Keratinocyte (primary cell): ENCODE measurements around a stretch of chr1.

DNA sequence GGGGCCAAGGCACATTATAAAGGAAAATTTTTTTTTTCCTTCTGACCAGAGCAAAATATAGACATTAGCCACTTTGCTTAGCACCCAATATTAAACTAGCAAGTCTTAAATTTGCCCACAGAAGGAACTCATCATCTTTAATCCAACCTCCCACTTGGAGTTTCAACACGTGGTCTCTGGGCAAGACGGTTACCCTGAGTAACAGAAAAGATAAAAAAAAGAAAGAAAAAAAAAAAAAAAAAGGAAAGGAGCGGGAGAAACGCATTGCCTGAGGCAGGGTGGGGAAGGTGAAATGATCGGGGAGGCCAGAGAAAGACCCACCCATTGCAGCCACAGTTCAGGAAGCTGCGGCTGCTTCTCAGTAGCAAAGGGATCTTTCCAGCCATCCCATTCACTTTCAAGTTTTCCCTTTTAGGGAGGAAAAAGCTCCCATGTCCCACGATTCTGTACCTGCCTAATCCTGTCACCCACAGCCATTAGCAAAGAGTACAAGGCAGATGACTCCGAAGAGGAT lies 32.0 kb upstream of the OTUD3 start:
CAGE:
- cytosol, long polyA minus RNA = no peak
- cytosol, long polyA plus RNA = no peak
- long polyA plus RNA = no peak
- nucleus, long polyA minus RNA = no peak
- nucleus, long polyA plus RNA = no peak

GRCh38 chr1:19980260-19980840 lies 932 bp upstream of the PLA2G2A start:
CAGE:
- cytosol, long polyA minus RNA = no peak
- cytosol, long polyA plus RNA = no peak
- long polyA plus RNA = no peak
- nucleus, long polyA minus RNA = no peak
- nucleus, long polyA plus RNA = no peak

CAGE:
- cytosol, long polyA minus RNA = no peak
- cytosol, long polyA plus RNA = no peak
- long polyA plus RNA = no peak
- nucleus, long polyA minus RNA = no peak
- nucleus, long polyA plus RNA = no peak
Observed at GRCh38 chr1:20124109-20124403, 4.7 kb upstream of the PLA2G2D start.

DNA sequence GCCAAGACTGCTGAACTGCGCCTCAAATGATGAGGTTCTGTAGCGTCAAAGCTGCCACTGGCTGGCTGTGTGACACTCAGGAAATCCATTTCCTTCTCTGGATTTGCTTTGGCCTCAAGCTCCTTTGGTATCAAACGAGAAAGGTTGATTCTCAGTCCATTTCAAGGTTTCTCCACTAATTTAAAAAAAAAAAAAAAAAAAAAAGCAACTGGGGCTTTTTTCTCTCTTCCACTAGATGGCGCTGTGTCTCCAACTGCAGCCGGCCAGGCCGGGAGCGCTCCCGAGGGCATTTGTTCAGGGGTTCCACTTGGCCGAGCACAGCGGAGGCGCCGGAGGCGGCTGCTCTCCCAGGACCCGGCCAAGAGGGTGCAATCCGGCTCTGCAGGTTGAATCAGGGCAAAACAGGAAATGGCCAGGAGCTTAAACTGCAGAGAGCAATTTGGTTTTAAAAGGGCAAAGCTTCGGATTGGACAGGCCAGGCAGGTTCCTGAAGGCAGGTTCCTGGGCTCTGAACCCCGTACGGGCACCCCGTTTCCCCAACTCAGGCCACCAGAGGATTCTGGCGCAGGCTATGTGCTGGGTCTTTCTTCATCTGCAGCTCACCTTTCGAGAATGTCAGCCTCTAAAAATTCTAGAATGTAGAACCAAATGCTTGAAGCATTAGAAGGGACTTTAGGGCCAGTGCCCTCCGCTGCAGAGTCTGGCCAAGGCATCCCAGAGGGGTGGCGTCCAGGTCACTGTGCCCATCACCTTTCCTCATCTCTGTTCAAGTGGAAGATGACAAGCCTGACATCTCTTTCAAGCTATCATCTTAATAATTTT lies 26.7 kb upstream of the PLA2G2C start:
CAGE:
- cytosol, long polyA minus RNA = no peak
- cytosol, long polyA plus RNA = no peak
- long polyA plus RNA = no peak
- nucleus, long polyA minus RNA = no peak
- nucleus, long polyA plus RNA = no peak

DNA sequence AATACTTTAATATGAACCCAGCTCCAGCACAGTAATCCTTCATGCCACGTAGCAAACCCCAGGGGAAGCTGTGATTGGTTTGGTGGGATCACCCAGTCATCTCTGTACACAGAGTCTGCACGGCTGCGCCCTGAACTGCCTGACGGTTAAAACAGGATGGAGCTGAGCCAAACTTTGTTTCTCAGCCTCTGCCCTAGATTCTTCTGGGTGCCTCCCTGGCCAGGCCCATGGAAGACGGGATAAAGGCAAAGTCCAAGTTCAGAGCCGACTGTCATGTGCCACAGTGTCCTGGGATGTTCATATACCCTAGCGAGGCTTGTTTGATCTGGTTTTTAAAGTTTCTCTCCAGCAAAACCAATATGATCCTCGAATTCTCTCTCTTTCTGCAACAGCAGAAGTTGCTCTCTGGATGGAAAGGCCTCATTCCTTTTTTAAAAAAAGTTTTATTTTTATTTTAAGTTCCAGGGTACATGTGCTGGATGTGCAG lies 40.0 kb upstream of the VWA5B1 start:
CAGE:
- cytosol, long polyA minus RNA = no peak
- cytosol, long polyA plus RNA = no peak
- long polyA plus RNA = no peak
- nucleus, long polyA minus RNA = no peak
- nucleus, long polyA plus RNA = no peak

DNA sequence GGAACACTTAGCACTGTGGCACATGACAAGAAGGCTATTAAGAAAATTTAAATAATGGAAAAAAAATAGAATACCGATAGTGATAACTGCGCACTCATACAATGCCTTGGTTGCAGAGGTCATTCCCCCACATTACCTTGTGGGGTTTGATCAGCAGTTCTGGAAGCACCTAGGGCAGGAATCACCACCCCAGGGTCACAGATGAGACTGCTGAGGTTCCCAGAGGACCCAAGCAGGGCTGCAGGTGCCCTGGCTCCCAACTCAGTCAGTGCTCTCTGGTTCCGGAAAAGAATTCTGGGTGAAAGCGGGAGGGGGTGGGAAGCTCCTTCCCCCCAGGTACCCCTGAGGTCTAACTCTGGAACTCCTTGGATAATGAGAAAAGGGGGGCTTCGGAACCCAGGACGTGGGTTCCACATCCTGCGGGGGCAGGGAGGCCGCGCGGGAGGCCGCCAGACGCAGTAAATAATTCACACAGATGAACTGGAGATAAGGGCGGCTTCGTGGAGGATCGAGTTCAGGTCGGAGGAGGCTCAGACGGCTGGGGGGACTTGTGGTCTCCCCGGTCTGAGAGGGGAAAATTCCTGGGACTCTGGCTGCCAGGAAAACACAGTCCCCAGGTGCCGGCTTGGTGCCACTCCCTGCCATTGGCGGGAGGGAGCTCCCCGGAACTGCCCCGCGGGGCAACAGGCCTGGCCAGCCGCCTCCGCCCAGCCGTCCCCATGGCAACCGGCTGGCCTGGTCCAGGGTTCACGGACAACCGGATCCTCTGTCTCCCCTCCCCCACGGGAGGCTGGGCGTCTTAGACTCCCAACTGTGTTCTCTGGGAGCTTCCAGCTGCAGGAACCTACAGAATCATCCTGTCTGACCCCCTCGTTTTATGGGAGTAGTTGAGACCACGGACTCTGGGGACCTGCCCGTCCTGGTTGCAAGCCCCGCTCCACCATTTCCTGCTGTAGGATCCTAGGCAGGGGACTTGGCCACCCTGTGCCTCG lies 9.8 kb downstream of the CAMK2N1 start:
CAGE:
- cytosol, long polyA minus RNA = no peak
- cytosol, long polyA plus RNA = no peak
- long polyA plus RNA = no peak
- nucleus, long polyA minus RNA = no peak
- nucleus, long polyA plus RNA = no peak

DNA sequence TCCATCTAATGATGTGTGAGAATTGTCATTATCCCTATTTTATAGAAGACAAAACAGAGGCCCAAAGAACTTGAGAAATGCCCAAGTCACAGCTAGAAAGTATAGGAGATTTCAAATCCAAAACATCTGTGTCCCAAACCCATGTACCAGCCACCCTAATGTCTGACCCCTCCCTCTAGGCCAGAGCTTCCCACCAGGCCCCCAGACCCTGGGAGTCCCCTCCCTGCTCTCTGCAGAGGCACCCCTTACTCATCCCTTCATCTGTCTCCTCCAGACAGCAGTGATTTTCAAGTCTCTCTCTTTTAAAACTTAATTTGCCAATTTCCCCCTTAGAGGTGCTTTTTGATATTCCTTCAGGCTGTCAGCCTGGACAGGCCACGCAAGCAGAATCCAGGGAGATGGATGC lies 6.3 kb downstream of the CAMK2N1 start:
CAGE:
- cytosol, long polyA minus RNA = no peak
- cytosol, long polyA plus RNA = no peak
- long polyA plus RNA = no peak
- nucleus, long polyA minus RNA = no peak
- nucleus, long polyA plus RNA = no peak

DNA sequence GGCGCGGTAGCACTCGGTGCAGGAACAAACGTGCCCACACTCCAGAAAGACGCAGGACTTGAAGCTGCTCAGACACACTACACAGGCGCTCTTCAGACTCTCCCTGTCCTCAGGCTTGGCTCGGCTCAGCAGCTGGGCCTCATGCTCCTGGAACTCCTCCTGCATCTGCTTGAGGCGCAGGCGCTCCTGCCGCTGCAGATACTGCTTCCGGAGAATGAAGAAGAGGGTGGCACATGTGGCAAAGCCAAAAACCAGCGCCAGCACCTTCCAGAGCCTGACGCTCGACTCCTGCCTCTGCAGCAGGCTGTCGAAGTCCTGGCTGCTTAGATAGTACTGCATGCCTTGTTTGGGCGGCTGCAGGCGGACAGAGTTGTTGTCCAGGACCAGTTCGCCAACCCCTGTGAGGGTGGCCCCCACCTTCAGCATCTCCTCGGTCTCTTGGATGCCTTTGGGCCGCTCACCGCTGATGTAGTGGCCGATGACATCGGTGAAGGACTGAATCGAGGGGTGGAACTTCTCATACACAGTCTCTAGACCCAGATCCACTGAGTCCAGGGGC lies 7.1 kb downstream of the MUL1 start:
CAGE:
- cytosol, long polyA minus RNA = no peak
- cytosol, long polyA plus RNA = no peak
- long polyA plus RNA = no peak
- nucleus, long polyA minus RNA = no peak
- nucleus, long polyA plus RNA = no peak

CAGE:
- cytosol, long polyA minus RNA = no peak
- cytosol, long polyA plus RNA = no peak
- long polyA plus RNA = no peak
- nucleus, long polyA minus RNA = no peak
- nucleus, long polyA plus RNA = no peak
Observed at GRCh38 chr1:20606334-20606748, 17.4 kb downstream of the CDA start.

GRCh38 chr1:20658547-20658933 lies 2.6 kb downstream of the DDOST start:
CAGE:
- cytosol, long polyA minus RNA = no peak
- cytosol, long polyA plus RNA = no peak
- long polyA plus RNA = no peak
- nucleus, long polyA minus RNA = no peak
- nucleus, long polyA plus RNA = no peak

CAGE:
- cytosol, long polyA minus RNA = no peak
- cytosol, long polyA plus RNA = no peak
- long polyA plus RNA = no peak
- nucleus, long polyA minus RNA = no peak
- nucleus, long polyA plus RNA = no peak
Observed at GRCh38 chr1:20785579-20785852, 1.6 kb downstream of the HP1BP3 start.

DNA sequence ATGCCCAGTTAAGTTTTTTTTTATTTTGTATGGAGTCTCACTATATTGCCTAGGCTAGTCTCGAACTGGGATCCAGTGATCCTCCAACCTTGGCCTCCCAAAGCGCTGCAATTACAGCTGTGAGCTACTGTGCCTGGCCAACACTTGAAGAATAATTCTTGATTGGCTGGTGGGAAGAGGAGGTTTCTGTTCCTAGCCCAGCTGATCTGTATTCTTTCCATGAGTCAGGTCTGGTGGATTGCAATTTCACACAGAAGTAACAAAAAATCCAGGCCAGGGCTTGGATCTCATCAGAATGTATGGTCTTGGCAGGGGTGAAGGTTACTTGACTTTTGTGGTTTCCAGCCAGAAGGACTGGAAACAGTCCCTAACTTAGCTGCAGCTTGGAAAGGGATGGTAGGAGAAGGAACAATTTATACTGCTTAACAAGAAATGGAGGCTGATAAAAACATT lies 5.1 kb upstream of the HP1BP3 start:
CAGE:
- cytosol, long polyA minus RNA = no peak
- cytosol, long polyA plus RNA = no peak
- long polyA plus RNA = no peak
- nucleus, long polyA minus RNA = no peak
- nucleus, long polyA plus RNA = no peak

GRCh38 chr1:20870354-20871117 lies 83.4 kb upstream of the HP1BP3 start:
CAGE:
- cytosol, long polyA minus RNA = no peak
- cytosol, long polyA plus RNA = no peak
- long polyA plus RNA = no peak
- nucleus, long polyA minus RNA = no peak
- nucleus, long polyA plus RNA = no peak

DNA sequence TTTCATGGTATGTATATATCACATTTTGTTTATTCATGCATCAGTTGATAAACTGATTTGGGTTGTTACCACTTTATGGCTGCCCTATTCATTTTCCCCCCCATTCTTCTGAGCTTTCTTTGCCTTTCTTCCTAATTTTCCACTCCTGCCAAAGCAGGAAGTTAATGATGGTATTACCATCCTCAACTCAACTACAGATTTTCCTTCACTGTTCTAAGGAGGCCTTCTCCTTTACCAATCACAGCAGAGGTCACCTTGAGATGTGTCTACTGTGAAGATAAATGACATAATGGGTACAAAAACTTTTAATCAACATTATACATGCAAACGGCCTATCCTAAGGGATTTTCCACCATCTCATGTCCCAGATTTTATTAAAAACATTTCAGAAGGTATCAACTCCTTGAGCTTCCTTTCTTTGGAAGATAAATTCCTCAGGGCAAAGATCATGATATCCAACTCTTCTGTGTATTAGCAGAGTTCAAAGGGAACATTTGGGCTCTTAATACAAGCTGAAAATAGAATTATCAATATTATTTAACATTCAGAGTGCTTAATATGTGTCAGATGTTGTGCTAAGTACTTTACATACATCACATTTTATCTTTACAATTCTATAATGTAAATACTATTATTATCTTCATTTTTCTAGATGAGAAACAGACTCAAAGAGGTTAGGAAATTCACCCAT lies 142.1 kb upstream of the HP1BP3 start:
CAGE:
- cytosol, long polyA minus RNA = no peak
- cytosol, long polyA plus RNA = no peak
- long polyA plus RNA = no peak
- nucleus, long polyA minus RNA = no peak
- nucleus, long polyA plus RNA = no peak

GRCh38 chr1:20941218-20942559 lies 154.6 kb upstream of the HP1BP3 start:
CAGE:
- cytosol, long polyA minus RNA = no peak
- cytosol, long polyA plus RNA = no peak
- long polyA plus RNA = no peak
- nucleus, long polyA minus RNA = start-site peak on the plus strand at chr1:20941493-20941601, 16 reads; start-site peak on the minus strand at chr1:20941535-20941631, 82 reads; start-site peak on the minus strand at chr1:20941840-20941908, 58 reads; start-site peak on the minus strand at chr1:20941989-20942003, 22 reads; start-site peak on the plus strand at chr1:20942194-20942241, 61 reads; start-site peak on the minus strand at chr1:20942302-20942327, 31 reads
- nucleus, long polyA plus RNA = no peak

GRCh38 chr1:20950733-20951276 lies 163.7 kb upstream of the HP1BP3 start:
CAGE:
- cytosol, long polyA minus RNA = no peak
- cytosol, long polyA plus RNA = no peak
- long polyA plus RNA = no peak
- nucleus, long polyA minus RNA = no peak
- nucleus, long polyA plus RNA = no peak

DNA sequence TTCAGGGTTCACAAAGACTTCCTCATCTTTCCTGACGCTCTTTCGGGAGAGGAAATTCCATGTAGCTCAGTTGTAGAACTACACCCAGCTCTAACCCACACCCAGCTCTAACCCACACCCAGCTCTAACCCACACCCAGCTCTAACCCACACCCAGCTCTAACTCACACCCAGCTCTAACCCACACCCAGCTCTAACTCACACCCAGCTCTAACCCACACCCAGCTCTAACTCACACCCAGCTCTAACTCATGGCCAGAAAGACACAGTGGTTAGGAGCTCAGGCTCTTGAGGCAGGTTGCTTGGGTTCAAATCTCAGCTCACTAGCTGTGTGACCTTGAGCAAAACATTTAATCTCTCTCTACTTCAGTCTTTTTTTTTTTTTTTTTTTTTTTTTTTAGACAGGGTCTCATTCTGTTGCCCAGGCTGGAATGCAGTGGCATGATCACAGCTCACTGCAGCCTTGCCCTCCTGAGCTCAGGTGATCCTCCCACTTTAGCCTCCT lies 14.2 kb upstream of the EIF4G3 start:
CAGE:
- cytosol, long polyA minus RNA = no peak
- cytosol, long polyA plus RNA = no peak
- long polyA plus RNA = no peak
- nucleus, long polyA minus RNA = no peak
- nucleus, long polyA plus RNA = no peak

CAGE:
- cytosol, long polyA minus RNA = no peak
- cytosol, long polyA plus RNA = no peak
- long polyA plus RNA = no peak
- nucleus, long polyA minus RNA = no peak
- nucleus, long polyA plus RNA = no peak
Observed at GRCh38 chr1:21268276-21269178, 21.7 kb downstream of the ECE1 start.

DNA sequence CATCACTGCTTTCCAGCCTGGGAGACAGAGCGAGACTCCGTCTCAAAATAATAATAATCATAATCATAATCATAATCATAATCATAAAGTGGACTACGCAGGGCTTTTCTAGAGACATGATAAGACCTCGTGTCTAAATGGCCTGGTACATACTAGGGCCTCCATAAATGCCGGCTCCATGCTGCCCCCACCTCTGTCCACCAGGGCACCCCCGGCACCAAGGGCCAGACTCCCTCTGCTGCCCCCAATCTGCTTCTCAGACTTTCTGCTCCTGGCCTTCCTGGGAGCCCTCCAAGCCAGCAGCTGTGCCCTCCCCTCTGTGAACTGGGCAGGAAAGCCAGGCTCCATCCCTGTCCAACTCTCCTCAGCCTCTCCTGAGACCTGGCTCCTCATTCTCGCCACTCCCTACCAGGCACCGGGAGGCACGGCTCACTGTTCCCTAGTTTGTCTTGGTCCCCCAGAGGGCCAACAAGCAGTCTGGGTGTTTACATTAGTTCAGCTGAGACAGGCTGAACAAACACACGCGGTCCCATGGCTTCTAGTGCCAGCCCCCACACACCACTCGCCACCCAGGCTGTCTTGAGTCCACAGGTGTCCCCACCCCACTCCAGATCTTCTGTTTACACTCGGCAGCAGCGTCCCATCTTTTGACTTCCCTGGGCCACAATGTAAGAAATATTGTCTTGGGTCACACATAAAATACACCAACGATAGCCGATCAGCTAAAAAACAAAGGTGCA lies 29.2 kb upstream of the ECE1 start:
CAGE:
- cytosol, long polyA minus RNA = no peak
- cytosol, long polyA plus RNA = no peak
- long polyA plus RNA = no peak
- nucleus, long polyA minus RNA = no peak
- nucleus, long polyA plus RNA = no peak

DNA sequence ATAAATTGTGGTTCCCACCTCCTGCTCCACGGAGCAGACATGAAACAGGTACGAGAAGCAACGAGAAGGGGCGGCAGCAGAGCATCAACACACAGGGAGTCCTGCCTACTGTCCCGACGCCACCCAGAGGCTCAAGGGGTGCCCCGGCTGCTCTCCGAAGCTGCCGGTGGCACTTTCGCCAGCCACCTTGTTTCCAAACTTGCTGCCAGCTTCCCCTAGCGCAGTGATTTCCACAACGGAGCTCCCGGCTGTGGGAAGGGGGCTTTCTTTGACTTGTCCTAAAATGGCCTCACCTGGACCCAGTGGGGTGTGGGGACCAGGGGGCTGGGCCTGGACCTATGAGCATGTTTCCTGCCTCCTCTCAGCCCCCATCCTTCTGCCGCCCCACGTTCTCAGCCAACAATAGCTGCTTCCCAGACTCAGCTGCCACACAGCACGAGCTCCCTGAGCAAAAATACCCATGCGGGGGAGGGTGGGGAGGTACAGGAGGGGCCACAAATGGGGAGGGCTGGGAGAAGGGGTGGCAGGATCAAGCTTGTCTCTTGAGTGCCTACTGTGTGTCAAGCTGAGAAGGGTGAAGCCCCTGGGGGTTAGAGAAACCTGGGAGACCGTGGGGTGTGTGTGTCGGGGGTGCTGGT lies 35.6 kb upstream of the ECE1 start:
CAGE:
- cytosol, long polyA minus RNA = no peak
- cytosol, long polyA plus RNA = no peak
- long polyA plus RNA = no peak
- nucleus, long polyA minus RNA = no peak
- nucleus, long polyA plus RNA = no peak